Neural cell (in vitro differentiated cells): ENCODE measurements around a stretch of chr4.

DNA sequence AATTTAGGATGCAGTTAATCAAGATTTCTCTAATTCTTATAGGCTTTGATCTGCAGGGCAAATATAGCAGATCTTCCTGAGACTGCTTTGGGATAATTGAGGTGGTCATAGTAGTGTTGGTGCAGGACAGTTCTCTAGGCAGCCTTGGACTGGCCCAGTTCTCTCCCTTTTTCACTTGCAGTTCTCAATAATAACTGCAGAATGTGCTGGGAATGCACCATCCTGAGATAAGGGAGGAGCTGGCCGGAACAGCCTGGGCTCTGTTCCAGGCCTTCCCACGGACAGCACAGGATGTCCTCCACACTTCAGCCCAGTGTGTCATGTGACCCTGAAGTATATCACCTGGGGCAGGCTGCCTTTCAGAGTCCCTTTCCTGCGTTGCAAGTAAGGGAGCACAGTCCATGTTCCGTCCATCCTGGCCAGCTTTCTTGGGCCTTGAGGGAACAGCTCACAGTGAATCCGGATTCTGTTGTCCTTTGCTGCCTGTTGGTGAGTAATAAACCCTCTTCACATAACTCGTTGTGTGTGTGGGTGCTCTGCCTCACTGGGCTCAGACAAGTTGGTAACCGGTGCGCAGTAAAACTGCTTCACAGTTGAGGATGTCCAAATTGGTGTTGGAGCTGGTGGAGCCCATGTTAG is 32.3 kb upstream of the BBS12 start:
- RAMPAGE, long total RNA: no peak

DNA sequence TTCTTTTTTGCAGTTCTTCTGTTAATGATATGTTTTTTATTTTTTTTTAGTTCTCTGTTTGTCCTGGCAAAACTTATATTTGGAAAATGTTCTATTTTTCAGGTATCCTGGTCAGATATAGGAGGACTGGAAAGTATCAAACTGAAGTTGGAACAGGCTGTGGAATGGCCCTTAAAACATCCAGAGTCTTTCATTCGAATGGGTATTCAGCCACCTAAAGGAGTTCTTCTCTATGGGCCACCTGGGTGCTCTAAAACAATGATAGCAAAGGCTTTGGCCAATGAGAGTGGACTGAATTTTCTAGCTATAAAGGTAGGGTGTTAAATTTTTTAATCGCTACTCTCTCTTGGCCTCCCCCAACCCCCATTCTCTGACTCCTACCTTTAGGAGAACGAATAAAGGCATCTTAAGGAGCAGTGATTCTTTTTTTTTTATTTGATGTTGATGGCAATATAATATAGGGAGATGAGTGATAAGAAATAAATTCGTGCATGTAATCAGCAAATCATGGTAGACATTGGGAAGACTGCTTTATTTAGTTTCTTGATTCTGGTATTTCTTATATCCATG is 105.3 kb downstream of the SPATA5 start:
- RAMPAGE, long total RNA: no peak

- RAMPAGE, long total RNA: no peak
Observed at GRCh38 chr4:123351632-123352274, 44.8 kb upstream of the SPRY1 start.

GRCh38 chr4:123435153-123435569 is 38.6 kb downstream of the SPRY1 start:
- RAMPAGE, long total RNA: no peak

DNA sequence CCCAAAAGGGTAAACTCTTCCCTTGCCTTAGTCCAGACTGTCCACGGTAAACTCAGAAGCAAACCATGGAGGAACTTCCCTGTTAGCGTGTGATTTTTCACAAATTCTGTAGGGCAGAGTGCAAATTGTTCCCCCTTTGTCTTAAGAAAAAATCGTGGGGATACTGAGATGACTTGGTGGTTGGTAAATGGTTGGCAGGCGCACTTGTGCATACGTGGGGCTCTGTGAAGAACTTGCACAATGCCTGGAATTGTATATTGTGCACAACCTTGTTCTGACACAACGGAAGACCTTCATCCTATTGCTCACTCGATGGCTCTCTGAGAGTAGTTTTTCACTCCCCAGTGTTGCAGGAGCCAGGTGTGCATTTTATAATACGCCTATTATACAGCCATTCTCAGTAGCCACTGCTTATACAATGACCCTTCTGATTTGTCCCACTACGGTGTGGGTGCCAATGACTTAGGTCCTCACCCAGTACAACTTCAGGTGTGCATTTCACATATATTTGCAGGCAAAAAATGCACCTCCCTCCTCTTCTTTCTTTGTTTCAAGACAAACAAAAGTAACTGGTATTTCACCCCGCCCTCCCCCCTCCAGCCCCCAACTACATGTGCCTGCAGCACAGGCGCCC is 150.1 kb downstream of the SPRY1 start:
- RAMPAGE, long total RNA: no peak

DNA sequence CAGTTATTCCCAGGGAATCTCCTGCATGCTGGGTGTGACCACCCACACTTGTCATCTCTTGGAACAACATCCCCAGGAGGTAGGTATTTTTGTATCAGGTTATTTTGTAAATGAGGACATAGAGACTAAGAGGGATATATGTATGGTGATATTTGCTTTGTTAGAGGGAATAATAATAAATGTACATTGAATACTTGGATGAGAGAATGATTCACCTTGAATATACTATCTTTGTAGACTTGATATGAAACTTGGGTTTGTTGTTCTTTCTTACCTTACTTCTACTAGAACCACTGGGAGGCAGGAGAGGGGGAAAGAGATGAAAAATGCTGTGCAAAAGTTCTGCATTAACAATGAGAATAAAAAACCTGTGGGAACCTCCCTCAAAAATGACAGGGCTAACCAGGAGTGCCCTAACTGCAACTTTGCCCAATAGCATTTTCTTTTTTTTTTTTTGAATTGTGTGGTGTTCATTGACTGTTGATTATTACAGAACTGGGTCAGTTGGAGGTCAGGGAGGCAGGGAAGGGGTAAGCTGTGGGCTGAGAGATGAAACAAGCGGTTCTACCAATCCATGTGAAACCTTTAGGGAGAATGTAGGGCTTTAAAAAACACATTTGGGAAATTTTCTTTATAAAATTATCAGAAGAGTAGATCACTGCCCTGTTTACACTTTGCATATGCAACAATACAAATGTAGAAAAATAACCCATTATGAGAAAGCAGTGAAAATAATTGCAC is 157.6 kb downstream of the SPRY1 start:
- RAMPAGE, long total RNA: no peak

GRCh38 chr4:123616838-123617496 is 220.4 kb downstream of the SPRY1 start:
- RAMPAGE, long total RNA: no peak

- RAMPAGE, long total RNA: no peak
Observed at GRCh38 chr4:123857099-123857463, 460.5 kb downstream of the SPRY1 start.

- RAMPAGE, long total RNA: no peak
Observed at GRCh38 chr4:123881107-123881533, 484.5 kb downstream of the SPRY1 start.

GRCh38 chr4:124018611-124019483 is 622.3 kb downstream of the SPRY1 start:
- RAMPAGE, long total RNA: no peak

GRCh38 chr4:124712800-124713169 is 253 bp upstream of the ANKRD50 start:
- RAMPAGE, long total RNA: start-site peak on the plus strand at chr4:124713039-124713130, 14 and 9 reads in 2 replicates

GRCh38 chr4:125315901-125316849 is 1.4 kb downstream of the FAT4 start:
- RAMPAGE, long total RNA: no peak

- RAMPAGE, long total RNA: no peak
Observed at GRCh38 chr4:125334810-125335170, 20.0 kb downstream of the FAT4 start.

DNA sequence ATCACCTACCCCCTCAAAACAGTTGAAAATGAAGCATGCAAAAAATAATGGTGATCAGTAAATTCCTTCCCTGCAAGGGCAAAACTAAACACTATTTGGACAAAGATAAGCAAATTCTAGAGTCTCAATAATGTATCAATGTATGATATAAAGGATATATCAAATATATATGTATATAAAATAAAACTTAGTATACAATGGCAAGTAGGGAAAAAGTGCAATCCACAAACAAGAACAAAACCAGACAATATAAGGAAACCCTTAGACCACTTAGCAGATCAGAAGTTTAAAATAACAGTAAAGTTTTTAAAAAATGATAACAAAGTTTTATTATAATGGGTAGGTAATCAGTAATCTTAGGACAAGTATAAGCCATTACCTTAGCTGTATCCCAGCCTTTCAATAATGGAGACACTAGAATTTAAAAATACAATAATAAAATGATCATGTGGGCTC is 1138.5 kb upstream of the INTU start:
- RAMPAGE, long total RNA: no peak

DNA sequence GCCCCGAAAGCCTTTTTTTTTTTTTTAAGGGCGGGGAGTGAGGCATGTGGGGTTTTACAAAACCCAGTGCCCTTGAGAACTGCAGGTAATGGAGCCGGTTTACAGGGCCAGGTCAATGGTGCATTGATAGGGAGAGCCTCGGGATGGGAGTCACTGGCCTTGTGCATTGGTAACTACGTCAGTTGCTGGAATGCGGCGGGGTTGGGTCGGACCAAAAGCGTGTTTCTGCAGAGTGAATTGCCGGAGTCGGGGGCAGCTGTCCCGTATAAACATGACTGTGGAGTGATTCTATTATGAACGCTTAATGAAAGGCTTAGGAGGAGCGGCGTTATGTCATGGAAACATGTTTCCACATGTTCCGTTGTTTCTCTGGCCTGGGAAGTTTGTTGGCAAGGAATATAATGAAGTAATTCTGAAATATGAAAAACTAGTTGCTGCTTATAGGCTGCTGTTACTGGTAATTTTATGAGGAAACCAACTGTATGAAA is 1.1 kb downstream of the HSPA4L start:
- RAMPAGE, long total RNA: no peak

GRCh38 chr4:128012150-128012842 is 47.1 kb downstream of the ABHD18 start:
- RAMPAGE, long total RNA: no peak

- RAMPAGE, long total RNA: no peak
Observed at GRCh38 chr4:128270321-128271468, 16.9 kb downstream of the PGRMC2 start.

DNA sequence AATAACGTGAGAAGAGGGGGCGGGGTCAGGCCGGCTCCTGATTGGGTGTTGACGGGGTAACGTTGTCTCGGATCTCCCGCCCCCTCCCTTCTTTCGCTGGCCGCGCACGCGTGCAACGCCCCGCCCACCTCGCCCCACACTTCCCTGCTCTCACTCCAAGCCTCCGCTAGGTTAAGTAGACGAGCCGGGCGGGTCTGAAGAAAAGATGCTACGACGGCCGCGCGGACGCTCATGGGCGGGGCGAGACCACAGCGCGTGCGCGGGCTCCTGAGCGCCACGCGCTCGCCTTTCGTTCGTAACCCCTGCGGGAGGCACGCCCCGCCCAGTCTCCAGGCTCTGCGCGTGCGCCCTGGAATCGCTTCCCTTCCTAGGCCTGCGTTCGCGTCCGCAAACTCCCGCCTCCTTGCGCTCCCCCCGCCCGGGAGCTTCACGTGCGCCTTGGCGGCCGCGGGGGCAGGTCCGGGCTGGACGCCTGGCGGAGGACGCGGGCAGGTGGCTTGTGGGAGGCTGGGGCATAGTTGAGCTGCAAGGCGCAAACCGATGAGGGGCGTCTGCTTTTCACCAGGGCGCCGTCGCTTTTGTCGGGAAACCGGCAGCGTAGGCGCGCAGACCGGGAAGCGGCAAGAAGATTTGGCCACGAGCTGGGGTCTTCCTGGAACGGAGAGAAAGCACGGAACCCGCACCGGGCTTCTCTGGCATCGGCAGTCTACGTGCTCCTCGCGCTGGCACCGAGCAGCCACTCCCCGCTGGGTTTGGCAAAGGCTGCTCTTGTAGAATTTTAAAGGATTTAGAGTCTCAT is 466 bp upstream of the PGRMC2 start:
- RAMPAGE, long total RNA: start-site peak on the plus strand centred at position 351 of the sequence, 39 bp wide, 16 and 15 reads in 2 replicates

DNA sequence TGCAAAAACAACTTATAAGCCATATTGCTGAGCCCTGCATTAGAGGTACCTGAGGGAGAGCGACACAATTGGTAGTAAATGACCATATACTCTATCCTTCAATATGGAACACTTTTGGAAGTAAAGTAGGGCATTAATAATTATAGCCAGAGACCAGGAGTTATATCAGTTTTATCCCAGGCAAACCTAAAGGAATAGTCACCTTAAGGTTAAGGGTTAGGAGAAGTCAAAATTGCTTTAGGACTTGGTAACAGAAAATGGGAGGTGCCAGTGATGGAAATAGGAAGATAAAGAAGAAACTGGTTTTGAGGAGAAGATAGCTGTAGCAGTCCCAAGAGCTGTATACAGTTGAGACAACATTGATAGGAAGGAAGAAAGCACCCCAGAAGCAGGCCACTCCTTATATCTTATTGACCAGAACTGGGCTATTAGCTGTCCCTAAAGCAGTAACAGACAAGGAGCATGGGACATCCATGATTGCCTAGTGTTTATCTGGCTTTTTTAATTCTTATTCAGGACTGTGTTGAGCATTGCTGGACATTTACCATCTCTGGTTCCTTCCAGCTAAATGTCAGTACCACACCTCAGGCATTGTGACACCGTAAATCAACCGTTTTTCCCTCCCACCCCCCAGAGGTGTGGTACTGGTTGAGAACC is 1.9 kb upstream of the PGRMC2 start:
- RAMPAGE, long total RNA: no peak

GRCh38 chr4:128349746-128350181 is 62.2 kb upstream of the PGRMC2 start:
- RAMPAGE, long total RNA: no peak